Myometrial cell (primary cell): Measurements from ENCODE around the gene CCDC126.

GRCh38 chr7:19408437-19408802, 263.2 kb upstream of the FERD3L start:
- RAMPAGE, long total RNA, result no peak

GRCh38 chr7:20158094-20158758, 59.0 kb downstream of the MACC1 start:
- RAMPAGE, long total RNA, result no peak

- RAMPAGE, long total RNA, result no peak
Observed at GRCh38 chr7:20179511-20180051, 37.6 kb downstream of the MACC1 start.

- RAMPAGE, long total RNA, result no peak
Observed at GRCh38 chr7:20200408-20201261, 16.5 kb downstream of the MACC1 start.

DNA sequence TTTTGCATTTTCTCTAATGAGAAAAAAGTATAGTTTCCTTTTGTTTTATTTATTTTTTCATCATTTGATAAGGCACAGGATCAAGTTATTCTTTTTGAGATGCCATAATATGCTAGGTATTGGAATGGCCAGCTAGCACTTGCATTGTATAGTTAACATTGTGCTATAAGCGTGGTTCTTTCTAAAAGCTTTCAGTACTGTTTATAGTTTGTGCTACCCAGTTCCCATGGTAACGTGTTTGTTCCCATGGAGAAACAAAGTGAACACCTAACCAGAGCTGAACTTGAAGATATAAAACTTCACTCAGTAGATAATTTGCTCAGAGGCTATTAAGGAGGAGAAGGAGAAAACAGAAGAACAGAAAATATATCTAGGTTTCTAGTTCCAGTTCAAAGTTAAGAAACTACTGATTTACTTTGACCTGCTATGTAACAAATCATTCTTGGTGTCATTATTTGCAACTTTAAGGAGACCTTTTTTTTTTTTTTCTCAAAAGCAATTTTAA, 23.6 kb upstream of the ITGB8 start:
- RAMPAGE, long total RNA, result no peak

DNA sequence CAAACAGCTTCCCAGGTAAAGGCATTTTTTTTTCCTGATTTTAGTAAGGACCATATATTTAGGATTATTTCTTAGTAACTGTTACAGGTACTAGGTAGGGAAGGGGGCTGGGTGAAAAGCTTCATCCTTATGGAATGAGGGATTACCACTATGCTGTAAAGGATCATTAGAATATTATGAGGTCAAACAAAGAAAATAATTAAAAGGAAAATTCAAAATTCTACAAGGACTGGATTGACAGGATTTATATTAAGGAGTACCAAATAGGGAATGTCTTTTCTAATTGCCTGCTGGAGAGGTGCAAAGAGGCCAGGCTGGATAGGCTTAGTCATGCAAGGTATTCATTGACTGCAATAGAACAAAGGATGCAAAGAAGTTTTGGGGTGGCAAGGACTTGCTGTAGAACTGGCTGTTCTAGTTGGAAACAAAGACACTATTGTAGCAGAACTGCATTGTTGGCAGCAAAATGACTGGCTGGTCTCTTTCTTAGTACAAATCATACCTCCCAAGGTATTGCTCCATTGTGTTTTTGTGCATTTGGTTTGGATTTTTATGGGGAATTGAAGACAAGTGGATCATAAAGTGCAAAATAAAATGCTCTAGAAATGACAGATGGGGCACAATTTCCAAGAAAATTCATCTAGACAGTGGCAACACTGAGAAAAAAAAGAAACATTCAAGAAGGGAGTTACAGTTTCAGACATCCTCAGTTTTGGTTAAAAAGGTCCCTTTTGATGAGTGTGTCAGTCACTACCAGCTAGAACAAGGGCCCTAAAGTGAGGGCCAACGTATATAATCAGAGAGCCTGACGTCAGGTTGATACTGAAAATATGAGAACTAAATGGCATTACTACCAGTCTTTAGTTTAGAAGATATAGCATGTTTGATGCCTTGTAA, 10.2 kb downstream of the ITGB8 start:
- RAMPAGE, long total RNA, result no peak

GRCh38 chr7:20344333-20345113, 13.8 kb downstream of the ITGB8 start:
- RAMPAGE, long total RNA, result no peak

GRCh38 chr7:21087951-21088453, 301.3 kb upstream of the SP8 start:
- RAMPAGE, long total RNA, result no peak

DNA sequence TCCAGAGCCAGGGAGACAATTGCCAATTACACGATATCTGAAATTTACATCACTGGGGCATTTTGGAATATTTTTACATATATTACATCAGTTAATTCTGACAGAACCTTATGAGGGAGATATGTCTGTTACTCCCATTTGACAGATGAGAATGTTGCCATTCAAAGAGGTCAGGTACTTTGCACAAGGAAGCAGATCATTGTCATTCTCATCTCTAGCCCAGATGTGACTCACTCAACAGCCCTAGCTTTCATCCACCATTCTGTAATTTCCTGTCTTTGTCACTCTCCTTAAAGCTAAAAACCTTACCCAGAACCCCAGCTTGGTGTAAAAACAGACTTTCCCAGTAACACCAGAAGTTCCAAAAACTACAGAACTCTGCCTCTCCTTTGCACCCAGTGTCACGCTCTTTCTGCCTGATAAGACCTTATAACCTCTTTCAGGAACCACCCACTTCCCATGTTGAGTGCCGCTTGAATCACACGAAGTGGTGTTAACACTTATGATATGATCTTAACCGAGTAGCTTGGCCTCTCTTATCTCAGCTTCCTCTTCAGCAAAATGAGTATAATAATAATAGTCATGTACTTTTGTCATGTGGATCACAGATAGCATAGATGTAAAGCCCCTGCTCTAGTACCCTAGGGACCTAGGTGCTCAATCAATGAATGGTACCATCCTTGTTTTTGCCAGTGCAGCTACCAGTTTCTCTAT, 89.1 kb upstream of the SP4 start:
- RAMPAGE, long total RNA, result no peak

DNA sequence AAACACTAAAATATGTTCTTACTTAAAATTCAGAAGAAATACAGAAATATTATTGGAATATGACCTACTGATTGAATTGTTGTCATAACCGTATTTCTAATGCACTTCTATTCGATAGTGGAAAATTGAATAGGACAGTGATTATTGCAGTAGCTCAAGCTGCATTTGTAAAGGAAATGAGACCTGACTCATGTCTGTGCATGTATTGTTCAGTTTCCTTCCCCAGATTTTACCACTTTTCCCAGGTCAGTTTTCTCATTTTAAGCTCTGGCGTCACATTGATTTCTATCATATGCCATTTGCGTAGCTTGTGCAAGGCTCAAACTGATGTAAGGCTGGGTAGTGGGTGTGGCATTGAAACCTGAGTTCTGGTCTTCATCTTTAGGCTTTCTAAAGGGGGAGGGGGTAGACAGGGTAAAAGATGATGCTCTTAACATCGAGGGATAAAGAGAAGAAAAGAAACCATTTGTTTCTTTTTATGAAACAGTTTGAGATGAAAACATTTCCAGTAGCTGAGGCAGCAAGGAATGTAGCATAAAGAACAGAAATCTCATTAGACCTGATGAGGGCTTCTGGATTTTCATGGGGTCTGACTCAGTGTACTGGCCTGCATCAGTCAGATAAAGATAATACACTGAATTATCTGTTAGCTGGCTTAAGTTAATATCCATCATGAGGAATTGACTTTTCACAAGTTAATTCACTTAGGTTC, 182.2 kb upstream of the CDCA7L start:
- RAMPAGE, long total RNA, result no peak

DNA sequence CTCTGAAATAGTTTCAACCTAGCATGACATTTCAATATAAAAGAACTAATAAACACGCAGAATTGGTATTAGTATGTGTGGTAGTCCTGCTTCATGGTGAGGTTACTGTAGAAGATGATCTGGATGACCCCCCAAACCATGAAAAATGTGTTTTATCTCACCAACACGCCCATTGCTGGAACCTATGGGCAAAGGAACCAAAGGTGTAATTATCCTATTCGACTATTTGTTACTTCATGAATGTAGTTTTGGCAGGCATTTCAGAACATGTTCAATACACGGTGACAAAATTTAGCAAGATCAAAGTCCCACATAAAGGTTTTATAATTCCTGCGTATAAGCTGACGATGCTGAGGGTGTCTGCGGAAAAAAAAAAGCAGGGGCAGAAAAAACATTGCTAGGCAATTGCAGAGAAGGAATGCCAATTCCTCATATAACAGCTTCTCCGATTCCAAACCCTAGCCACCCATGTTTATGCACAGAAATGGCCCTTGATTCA, 13.4 kb downstream of the RAPGEF5 start:
- RAMPAGE, long total RNA, result no peak

DNA sequence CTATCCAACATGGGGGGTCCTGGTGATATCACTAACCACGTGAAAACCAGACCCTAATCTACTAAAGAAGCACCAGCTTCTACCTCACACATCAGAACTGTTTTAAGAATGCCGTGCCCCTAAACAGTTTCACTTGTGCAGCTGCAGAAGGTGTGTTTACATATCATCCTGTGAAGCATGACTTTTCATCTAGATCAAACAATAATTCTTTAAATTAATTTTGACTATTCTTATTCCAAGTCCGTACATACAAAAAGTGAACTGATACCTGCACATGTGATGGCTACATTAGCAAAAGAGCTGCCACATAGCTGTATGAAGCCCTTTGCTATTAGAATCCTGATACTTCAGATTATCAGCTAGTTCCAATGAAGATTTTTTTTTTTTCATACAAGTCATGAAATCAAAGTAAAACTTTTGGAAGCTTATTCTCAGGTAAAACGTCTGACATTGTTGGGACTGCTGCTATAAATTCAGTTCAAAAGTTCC, 60.9 kb downstream of the STEAP1B start:
- RAMPAGE, long total RNA, result no peak

DNA sequence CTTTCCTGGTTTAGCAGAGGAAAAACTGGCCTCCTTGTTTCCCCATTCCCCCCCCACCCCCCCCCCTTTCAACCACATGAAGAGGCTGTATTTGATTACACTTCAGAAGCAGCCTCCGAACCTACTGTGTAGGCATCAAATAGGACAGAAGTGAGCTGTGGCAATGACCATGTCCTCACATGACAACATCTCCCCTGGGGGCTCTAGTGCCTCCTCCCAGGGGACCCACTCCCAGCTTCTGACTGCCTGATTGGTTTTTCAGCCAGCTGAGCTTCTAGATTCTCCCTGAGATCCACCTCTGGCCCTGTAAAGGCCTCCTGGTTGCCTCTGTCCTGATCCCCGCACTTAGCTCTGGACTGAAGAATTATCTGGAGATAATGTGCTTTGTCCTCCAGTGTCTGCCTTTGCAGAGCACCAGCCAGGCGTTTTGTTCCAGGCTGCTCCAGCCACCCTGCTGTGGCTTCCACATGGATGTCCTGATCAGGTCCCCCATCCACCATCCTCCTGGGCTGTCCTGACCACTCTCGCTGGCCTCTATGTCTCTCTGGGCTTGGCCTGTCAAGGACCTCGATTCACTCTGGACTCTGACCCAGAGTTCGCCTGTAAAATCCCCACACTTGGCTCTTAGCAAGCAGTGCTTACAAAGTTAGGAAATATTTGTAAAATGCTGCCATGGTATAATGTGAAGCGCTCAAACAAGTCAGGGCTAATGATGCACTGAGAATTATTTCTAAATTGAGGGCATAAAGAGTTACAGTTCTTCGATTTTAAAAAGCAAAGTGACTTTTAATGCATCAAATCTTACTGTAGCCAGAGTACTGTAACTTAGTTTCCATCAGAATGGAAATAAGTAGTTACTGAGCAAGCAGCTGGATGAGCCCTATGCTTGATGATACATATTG, 42.5 kb upstream of the TOMM7 start:
- RAMPAGE, long total RNA, result no peak

- RAMPAGE, long total RNA, result no peak
Observed at GRCh38 chr7:23500703-23501108, 30.4 kb upstream of the IGF2BP3 start.

- RAMPAGE, long total RNA, result no peak
Observed at GRCh38 chr7:23521968-23522549, 9.7 kb downstream of the TRA2A start.

GRCh38 chr7:23522550-23523348, 9.0 kb downstream of the TRA2A start:
- RAMPAGE, long total RNA, result no peak

DNA sequence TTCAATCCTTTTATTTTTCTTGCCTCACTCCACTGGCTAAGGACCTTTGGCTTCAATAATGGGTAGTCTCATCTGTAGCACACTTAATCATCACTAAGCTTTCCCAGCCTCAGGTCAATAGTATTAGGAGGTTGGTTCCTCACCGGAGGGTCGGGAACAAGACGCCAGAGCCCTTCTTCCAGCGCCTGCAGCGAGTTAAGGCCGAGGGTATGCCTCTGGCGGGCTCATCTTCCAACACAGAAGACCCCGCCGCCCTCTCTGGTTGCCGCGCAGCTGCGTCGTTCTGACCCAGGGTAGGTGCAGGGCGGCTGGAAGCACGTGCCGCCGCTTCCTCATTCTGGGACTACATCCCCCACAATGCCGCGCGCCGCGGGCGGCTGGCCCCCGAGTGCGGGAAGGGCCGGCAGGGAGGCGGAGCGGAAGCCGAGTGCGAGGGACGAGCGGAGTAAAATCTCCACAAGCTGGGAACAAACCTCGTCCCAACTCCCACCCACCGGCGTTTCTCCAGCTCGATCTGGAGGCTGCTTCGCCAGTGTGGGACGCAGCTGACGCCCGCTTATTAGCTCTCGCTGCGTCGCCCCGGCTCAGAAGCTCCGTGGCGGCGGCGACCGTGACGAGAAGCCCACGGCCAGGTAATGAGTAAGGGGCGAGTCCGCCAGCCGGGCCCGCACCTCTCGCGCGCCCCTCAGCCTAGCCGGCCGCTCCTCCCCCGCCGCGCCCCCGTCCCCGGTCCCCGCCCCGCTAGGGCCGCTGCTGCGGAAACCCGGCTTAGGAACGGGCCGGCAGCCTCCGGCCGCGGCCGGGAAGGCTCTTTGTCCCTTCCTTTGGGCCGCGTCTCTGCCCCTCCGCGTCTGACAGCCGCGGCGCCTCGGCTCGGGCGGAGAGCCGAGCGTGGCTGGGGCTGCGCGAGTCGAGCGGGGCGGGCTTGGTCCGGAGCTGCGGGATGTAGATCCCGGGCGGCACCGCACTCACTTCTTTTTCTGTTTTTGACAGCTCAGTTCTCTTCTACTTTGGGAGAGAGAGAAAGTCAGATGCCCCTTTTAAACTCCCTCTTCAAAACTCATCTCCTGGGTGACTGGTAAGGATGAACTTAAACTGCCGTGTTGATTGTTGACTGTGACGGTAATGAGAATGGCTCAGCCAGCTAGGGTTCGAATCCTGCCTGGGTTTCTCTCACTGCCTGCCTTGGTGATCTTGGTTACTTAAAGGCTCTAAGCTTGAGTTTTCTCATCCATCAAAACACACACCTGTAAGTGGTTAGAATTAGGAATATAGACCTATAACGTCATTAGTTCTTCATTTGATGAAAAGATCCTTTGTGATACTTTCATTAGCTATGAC, at the start of gene CCDC126:
CCDC126 (plus strand) TSS at position 409 of the 1,341 bp plus-strand sequence.
- RAMPAGE, long total RNA, result start-site peak on the plus strand centred at position 440 of the sequence, 75 bp wide, 41 and 36 reads in 2 replicates

DNA sequence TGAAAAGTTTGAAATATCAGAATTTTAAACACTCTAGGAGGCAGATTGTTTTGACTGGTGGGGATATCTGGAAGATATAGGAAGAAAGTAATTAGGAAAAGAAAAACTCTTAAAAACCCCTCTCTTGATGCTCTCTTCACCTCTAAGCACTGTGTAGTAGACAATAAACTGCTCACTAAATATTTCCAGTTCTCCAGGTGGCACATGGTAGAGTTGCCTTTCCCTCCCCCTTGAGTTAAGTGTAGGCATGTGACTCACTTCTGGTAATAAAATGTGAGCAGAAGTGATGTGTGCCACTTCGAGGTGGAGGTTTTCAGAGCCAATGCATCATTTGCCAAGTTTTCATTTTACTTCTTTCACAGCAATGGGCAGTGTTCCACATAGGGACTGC, 131.7 kb upstream of the NPY start:
- RAMPAGE, long total RNA, result no peak

- RAMPAGE, long total RNA, result no peak
Observed at GRCh38 chr7:24284796-24285291, 854 bp downstream of the NPY start.

- RAMPAGE, long total RNA, result no peak
Observed at GRCh38 chr7:24636968-24637360, 63.7 kb downstream of the PALS2 start.